CD14-positive monocyte (primary cell): ENCODE results near the gene USP49.

GRCh38 chr6:41278824-41279506, 7.5 kb downstream of the TREM1 start:
- CAGE, long polyA plus RNA: no peak

DNA sequence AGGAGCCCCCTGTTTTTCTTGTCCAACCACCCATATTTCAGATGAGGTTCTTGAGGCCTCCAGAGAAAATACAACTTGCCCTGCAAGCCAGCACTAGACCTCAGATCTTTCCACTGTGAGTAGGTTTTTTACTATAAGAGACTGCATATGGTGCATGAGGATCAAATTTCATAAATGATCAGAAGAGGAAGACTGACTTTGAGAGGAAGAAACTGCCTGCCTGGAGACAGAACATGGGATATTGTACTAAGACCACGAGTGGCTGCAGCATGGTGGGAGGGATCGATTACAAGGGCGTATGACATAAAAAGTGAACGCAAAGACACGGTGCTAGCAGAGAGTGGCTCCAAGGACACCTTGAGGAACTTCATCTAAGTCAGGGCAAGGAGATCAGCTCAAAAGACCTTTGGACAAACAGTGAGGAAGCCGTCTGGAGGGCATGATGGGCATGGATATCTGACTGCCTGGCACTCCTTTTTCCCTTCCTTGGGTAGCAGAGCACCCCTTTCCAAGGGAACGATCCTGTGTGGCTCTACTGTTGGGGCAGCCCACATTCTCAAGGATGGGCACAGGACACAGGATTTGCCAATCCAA, 3.6 kb downstream of the TREM1 start:
- CAGE, long polyA plus RNA: no peak

DNA sequence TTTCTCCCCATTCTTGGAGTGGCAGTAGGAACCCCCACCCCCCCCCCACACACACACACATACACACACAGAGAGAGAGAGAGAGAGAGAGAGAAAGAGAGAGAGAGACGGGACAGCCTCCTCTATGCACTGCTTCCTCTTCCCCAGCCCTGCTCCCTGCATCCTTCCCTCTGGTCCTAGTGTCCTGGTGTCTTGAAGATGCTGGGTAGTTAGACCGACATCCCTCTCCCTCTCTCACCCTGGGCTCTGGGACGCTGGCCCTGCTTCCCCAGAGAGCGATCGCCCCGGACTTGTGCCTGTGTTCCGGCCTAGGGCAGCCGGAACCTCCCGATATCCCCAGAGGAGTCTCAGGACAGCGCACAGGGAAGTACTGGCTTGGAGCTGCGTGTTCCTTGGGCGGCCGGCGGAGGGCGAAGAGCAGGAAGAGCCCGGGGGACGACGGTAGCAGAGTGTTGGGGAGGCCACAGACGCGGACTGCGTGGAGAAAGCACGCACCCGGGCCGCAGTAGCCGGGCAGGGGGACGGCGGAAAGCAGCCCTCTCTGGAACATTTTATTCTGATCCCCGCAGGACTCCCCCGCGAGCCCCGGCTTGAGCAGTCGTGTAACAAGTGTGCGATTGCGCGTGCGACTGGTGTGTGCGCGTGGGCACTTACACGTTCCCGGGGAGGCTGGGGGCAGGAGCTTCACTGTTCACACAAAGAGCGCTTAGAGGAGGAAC, 36.0 kb downstream of the NCR2 start:
- CAGE, long polyA plus RNA: no peak

GRCh38 chr6:41470338-41471227, 75.6 kb upstream of the FOXP4 start:
- CAGE, long polyA plus RNA: no peak

GRCh38 chr6:41551139-41551885, 5.1 kb downstream of the FOXP4 start:
- CAGE, long polyA plus RNA: no peak

- CAGE, long polyA plus RNA: no peak
Observed at GRCh38 chr6:41567165-41567490, 20.9 kb downstream of the FOXP4 start.

DNA sequence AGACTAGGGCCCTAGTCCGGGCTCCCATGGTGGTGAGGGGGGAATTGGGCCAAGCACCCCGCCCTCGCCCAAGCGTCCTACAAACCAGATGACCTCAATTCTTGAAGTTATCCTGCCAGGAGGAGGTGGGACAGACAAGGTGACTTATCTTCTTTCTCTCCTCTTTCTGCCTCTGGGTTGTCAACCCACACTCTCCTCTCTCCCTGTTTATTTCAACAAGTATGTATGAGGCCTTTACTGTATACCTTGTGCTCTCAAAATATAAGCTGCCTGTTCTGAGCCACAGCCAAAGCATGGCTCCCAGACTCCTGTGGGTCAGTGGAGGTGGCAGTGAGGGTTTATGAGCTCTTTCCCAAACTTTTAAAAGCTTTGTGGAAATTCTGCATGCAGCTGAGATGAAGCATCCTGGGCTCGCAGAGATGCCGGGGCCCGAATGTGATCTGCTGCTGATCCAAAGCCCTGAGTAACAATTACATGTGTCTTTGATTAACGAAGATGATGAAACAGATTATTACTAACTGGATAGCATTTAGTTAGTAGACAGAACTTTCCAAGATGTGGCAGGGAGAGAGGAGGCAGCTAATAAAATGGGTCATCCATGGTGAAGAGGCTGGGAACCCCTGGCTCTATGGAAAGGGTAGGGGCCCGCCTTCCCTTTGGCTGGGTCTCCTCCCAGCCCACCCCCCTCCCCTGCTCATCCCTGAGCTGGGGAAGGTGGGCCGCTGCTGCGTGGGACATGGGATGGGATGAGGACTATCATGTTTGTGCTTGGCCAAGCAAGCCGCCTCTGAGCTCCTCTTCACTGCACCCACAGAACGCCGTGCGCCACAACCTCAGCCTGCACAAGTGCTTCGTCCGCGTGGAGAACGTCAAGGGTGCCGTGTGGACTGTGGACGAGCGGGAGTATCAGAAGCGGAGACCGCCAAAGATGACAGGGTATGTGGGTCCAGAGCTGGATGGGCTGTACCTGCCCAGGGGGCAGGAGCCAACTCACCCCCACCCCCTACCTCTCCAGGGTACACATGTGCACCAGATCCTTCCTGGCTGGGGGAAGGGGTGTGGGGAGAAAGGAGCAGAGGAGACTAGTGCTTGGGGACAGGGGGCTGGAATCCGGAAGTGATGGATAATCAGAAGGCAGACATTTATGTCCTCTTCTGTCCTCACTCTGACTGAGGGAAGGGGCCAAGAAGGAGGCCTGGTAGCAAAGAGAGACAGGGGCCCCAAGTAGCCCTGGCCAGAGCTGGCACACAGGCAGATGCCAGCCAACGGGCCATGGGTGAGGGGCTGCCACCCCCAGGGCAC, 43.8 kb upstream of the MDFI start:
- CAGE, long polyA plus RNA: no peak

- CAGE, long polyA plus RNA: no peak
Observed at GRCh38 chr6:41682049-41682732, 43.9 kb downstream of the MDFI start.

GRCh38 chr6:41713504-41714186, 21.8 kb downstream of the TFEB start:
- CAGE, long polyA plus RNA: no peak

DNA sequence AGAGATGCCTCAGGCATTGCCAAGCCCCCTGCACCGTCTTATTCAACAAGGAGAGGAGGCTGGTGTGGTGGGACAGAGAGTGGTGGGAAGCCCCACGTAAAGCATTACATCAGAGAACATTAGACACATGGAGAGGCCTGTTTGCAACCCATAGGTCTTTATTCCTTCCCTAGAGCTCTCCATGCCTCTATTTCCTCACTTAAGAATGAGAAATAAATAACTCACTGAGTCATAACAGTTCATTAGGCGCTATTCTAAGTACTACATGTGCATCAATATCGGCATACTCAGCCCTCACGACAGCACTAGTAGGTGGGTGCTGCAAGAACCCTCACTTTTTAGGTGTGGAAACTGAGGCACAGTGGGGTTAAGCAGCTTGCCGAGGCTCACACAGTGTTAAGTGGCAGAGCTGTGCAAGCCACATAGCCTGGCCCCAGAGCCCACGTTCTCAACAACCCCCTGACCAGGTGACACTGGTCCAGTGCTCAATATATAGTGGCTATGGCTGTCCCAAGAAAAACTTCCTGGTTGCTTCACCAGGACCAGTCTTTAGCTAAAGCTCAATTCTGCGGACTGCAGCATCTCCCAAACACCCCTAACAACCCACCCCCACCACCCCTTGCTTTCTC, 4.4 kb downstream of the TFEB start:
- CAGE, long polyA plus RNA: no peak

DNA sequence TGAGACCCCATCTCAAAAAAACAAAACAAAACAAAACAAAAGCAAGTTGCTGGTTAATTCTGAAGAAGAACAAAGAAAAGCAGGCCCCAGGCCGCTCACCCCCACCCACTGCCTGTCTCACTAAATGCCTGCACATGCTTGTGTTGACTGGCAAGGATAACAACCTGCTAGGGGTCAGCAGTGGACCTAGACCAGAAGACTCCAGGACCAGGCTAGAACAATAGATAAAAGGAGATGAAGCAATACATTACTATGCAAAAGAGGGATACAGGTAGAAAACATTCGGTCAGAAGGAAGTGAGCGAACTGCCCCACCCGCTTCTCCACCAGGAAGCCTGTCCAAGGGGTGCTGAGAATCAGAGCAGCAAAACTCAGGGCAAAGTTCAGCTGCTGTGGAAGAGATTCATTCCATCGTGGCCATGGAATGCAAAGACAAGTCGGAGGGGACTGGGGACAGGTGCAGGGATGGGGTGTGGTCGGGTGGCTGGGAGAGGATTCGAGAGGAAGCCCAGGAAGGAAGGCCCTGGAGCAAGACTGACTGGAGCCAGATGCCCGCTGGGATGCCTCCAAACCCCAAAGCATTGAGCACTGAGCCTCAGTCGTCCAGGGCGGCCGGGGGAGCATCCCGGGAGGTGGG, 5.4 kb downstream of the PGC start:
- CAGE, long polyA plus RNA: no peak

- CAGE, long polyA plus RNA: no peak
Observed at GRCh38 chr6:41781214-41781725, 688 bp downstream of the PRICKLE4 start.

DNA sequence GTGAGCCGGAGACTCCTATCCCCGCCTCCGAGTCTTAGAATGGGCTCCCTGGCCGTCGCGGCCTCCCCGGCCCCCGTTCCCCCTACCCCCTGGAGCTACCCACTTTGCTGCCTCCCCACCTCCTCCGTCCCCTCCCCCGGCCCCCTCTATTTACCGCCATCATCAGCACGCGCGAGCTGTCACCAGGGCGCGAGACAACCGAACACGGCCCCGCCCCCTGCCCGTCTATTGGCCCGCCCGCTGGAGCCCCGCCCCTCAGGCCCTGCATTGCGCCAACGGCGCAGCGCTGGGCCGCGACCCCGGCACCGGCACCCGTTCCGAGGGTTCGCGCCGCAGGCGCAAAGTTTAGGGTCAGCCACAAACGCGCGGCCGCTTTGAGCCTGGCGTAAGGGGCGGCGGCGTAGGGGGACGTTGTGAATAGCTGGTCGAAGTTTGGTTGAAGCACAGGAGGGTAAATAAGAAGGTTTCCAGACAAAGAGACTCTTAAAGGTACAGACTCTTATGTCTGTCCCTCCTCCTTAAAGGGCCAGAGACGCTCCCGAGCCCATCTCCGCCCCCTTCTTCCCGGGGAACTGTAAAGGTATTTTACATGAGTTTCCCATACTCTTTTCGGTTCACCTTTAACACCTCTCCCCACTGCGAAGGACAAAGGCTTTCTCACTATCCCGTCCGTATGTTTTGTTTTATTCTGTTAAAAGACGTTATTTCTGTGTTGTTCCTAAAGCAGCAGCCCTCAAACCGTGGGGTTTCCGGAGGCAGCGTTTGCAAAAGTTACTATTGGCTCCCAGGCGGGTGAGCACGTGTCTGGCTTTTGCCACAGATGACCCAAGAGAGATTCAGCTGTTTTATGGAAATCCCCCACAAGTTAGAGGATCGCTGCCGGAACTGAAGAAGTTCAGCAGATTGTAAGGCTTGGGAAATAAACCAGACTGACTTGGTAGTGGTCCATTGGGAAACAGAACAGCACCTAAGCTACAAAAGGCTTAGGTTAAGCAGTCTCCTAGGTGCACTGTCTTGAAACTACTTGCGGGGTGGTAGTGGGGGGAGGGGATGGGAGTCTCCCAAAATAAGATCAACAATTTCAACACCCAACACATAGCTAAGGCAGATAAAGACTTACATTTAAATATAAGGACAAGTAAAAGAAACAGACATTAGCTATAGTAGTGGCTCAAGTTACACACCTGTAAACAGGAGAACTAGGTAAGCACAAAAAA, at the start of gene USP49:
TSS of gene USP49 (minus strand) at position 206 of the 1,217 bp plus-strand sequence.
- CAGE, long polyA plus RNA: no peak

GRCh38 chr6:42007225-42007533, 43.1 kb upstream of the TAF8 start:
- CAGE, long polyA plus RNA: no peak

DNA sequence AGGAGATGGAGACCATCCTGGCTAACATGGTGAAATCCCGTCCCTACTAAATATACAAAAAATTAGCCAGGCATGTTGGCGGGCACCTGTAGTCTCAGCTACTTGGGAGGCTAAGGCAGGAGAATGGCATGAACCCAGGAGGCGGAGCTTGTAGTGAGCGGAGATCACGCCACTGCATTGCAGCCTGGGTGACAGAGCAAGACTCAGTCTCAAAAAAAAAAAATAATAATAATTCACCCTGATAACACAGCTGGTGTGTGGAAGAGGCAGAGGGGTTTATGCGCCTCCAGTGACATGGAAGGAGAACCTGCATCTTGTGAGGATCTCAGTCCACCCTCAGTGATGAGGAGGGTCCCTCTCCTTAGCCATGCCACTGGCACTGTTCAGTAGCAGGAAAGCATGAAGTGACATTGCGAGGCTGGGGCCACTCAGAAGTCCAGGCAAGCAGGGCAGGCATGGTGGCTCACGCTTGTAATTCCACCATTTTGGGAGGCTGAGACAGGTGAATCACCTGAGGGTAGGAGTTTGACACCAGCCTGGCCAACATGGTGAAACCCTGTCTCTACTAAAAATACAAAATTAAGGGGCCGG, 26.0 kb upstream of the TAF8 start:
- CAGE, long polyA plus RNA: no peak

DNA sequence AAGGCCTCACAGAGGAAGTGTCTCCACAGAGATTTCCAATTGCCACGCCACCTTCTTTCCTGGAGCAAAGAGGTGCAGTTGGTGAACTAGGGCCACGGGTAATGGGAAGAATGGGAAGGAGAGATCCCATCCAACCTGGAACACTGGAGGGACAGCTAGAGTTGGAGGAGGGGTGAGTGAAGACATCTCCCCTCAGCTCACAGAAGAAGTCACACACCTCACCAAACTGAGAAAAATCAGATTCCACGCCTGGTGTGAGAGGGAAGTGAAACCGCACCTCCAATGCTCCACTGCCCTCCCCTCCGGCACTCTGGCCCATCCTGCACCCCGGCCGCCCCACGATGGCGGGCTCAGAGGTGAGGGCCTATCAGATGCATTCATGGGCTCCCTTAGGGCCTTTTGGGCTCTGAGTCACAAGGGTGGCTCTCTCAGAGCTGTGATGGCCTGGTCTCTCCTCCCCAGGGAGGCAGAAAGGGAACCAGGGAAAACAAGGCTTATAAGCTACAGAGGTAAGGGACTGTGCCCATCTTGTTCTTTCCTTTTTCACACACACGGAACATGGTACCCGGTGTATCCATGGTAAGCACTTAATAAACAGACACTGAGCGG, 24.9 kb upstream of the TAF8 start:
- CAGE, long polyA plus RNA: no peak

GRCh38 chr6:42197892-42198602, 3.3 kb upstream of the GUCA1B start:
- CAGE, long polyA plus RNA: no peak

GRCh38 chr6:42225447-42225839, 7.8 kb upstream of the MRPS10 start:
- CAGE, long polyA plus RNA: no peak

DNA sequence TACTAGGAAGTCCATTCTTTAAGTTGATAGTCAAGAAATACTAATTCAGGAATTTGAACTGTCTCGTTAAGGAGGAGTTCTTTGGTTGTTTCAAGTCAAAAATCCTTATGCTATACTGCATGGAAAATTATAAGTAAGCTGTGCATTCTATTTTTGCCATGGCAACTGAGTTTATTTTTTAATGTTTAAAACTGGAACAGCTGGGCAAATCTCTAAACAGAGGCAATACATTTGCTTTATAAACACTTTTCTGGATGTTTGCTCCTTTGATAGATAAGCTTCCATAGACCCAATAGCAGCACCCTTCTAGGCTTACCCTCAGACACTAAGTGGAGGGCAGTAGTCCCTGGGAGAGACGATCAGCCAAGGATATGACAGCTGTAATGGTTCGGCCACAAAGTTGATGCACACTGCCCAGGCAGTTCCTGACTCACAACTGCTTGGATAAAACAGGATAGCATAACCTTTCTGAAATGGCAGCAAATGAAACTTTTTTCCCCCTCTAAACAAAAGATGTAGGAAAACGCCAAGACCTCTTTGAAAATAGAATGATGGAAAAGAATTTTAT, 8.5 kb upstream of the MRPS10 start:
- CAGE, long polyA plus RNA: no peak

DNA sequence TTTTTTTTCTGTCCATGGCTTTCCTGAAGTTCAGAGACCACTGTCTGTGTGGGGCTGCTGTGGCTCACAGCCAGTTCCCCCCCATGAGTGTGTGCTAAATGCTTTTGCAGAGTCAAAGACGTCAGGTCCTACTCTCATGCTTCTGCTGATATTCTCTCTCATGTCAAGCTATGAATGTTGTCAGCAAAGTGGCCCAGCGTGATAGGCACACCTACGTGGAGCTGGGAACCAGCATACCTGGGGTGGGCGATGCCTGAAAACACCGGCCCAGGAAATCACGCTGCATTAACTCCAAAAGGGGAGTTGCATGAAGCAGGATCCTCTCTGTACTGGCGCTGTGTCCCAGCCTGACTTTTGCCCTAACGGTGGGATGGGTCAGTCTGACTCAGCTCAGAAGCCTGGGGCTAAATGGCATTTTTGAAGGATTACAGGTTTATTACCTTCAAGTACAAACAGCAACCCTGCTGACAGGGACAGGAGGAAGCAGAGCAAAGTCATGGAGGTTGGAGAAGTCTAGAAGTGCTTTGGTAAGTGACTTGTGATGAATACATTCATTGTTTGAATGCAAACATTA, 9.0 kb upstream of the MRPS10 start:
- CAGE, long polyA plus RNA: no peak